Measurements from ENCODE around the gene GPI.

DNA sequence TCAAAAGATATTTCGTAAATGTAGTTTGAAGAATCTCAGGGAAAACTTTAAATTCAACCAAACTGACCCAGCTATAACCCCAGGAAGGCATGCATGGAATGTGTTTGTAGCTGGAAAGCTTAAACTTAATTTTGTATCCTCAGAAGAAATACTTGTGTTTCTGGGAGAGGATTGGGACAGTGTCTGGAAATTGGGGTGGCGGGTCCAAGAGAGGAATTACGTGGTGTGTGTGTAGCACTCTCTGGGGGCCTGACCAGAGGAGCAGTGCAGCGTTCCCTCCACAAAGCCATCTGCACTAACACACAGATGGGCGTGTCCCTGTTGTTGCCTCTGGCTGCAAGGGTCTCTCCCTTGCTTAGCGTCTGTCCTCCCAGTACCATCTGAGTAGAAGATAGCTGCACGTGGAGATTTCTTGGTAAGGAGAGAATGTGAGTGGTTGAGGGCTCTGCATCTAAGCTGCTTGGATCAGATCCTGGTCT lies 6.4 kb downstream of the GARRE1 start:
- PRO-cap = no peak

GRCh38 chr19:34364705-34365494 lies at the start of gene GPI:
Gene GPI, plus strand, starts transcription at chr19:34365196.
- PRO-cap = bidirectional peak, plus-strand start at chr19:34365196, minus-strand start at chr19:34365068

DNA sequence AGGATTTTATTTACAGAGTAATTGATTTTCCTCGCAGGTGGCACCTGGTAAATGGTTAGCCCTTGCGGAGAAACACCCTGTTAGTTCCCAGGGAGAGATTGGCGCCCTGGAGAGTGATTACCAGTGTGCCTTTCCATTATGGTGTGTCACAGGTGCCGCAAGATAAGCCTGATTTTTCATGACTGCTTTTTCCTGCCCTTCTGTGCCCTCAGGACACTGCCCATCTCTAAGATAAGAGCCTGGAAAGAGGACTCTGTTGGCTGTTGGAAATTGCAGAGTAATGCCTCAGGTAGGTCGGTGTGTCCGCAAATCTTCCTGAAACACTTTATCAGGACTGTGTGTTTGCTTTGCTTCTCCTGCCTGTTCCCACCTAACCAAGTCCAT lies 707 bp downstream of the ZNF181 start:
- PRO-cap = no peak

- PRO-cap = unidirectional peak, plus-strand start at chr19:34860176; bidirectional peak, plus-strand start at chr19:34860404, minus-strand start at chr19:34860386; unidirectional peak, minus-strand start at chr19:34860566; unidirectional peak, minus-strand start at chr19:34860654
Observed at GRCh38 chr19:34859817-34860848, 66.6 kb upstream of the ZNF30 start.

DNA sequence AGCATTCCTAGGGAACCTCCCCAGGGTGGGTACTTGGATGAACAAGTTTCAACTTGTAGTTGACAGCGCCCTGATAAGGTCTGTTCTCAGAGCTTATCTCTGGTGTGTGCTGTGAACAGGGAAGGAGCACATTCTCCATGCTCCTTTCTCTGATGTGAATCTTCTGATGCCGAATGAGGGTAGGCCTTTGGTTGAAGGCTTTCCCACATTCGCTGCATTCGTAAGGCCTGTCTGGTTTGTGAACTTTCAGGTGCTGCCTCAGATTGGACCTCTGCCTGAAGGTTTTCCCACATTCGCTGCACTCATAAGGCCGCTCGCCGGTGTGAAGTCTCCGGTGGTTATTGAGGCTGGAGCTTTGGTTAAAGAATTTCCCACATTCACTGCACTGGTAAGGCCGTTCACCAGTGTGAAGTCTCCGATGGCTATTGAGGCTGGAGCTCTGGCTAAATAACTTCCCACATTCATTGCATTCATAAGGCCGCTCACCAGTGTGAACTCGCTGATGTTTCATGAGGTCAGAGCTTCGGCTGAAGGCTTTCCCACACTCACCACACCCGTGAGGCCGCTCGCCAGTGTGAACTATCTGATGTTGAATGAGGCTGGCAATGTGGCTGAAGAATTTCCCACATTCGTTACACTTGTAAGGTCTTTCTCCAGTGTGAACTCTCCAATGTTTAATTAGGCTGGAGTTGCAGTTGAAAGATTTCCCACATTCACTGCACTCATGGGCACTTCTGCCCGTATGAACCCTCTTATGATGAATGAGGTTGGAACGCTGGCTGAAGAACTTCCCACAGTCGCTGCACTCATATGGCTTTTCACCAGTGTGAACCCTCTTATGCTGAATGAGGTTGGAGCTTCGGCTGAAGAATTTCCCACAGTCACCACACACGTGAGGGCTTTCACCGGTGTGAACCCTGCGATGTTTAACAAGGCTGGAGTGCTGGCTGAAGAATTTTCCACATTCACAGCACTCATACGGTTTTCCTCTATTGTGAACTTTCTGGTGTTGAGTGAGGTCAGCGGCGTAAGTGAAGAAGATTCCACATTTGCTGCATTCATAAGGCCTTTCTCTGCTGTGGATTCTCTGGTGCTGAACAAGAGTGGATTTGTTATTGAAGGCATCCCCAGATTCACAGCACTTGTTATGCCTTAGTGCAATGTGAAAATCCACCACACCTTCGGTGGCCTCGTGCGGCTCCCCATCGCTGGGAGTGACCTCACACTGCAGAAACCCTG lies 5.7 kb downstream of the ZNF792 start:
- PRO-cap = no peak

GRCh38 chr19:34994890-34995490 lies 5.1 kb upstream of the GRAMD1A start:
- PRO-cap = no peak

GRCh38 chr19:34999069-35000065 lies 756 bp upstream of the GRAMD1A start:
- PRO-cap = bidirectional peak, plus-strand start at chr19:34999501, minus-strand start at chr19:34999453; bidirectional peak, plus-strand start at chr19:34999925, minus-strand start at chr19:34999855

DNA sequence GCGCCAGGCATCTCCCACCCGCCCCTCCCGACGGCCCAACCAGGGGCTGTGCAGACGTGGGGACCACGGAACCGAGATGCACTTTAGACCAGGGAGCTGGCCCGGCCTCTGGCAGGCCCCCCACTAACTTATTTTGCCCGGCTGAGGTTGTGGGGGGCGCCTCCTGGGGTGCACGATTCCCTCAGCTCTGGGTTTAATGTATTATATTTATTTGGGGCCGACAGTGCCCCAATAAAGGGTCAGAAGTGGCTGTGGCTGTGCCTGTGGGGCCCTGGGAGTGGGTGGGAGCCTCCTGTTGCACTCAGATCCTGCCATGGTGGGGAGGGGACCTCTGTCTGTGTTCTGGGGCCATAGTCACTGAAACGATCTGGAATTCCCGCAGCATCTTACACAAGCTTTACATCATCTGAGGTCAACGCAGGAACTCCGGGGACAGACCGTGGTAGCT lies 4.0 kb upstream of the SCN1B start:
- PRO-cap = no peak

DNA sequence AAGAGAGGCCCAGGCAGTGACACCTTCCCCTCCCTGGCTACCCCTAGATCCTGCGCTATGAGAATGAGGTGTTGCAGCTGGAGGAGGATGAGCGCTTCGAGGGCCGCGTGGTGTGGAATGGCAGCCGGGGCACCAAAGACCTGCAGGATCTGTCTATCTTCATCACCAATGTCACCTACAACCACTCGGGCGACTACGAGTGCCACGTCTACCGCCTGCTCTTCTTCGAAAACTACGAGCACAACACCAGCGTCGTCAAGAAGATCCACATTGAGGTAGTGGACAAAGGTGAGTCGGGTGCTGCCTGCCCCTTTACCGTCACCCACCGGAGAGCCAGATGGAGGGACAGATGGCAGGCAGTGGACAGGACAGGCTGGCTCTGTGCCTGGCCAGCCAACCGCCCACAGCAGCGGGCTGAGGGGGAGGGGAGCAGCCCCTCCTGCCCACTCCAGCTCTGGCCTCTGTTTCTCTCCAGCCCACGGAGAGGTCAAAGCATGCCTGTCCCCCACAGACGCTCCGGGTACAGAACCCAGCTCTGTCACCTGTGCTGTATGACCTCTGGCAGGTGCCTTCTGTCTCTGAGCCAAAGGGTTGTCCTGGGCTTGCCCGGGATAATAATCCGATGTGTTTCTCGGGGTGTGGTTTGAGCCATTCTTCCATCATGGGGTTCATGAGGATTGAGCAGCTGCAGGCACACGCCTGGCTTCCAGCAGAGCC lies 3.3 kb downstream of the SCN1B start:
- PRO-cap = no peak

DNA sequence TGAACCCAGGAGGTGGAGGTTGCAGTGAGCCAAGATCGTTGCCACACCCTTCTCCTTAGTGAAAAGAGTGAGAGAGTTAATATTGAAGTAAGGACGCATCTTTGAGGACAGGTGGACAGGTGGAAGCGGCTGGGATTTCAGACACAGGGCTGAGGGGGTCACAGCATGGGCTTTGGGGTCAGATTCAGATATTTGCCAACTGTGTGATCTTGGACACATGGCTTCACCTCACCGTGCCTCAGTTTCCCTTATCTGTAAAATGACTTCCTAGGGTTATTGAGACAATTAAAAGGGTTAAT lies 22.1 kb downstream of the HPN start:
- PRO-cap = no peak

GRCh38 chr19:35066698-35067582 lies 25.4 kb downstream of the HPN start:
- PRO-cap = bidirectional peak, plus-strand start at chr19:35067027, minus-strand start at chr19:35066879; unidirectional peak, plus-strand start at chr19:35067321

- PRO-cap = no peak
Observed at GRCh38 chr19:35110869-35111424, 4.7 kb upstream of the FXYD3 start.

DNA sequence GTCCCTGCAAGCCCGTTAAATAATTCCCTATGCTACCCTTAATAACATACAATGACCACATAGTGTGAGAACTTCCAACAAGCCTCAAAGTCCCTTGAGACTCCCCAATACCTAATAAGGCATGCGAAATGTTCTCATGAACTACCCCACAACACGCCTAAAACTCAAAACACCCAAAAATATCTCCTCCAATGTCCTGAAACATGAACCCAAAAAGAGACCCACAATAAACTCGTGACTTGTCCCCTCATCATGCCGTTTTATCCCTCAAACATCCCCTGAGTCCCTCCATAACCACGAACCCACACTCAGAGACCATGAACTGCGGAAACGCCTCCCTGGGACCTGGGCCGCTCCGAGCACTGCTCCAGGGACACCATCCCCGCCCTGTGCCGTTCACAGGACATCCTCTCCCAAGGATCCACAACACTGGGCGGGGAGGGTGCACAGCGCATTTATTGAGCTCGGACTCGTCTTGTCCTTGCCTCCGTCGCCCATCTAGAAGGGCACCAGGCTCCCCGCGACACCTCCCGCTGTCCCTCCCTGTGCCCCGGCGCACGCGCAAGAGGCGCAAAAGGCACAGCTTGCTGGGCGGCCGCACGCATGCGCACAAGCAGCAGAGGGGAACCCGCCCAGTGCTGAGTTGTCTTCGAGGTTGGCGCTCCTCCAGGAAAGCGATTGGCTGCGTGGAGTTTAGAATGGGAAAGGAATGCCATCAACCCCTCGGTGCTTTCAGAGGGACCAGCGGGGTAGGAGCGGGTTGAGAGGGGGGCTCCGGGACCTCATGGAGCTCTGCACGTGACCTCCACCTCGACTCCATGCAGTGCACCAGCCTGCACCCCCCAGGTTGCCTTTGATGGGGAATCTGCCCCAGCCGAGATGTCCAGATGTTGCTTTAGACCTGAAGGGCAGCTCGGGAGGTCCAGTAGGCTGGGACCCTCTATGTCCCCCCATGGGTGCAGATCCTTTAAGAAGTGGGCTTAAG lies 8.7 kb downstream of the FXYD3 start:
- PRO-cap = no peak

GRCh38 chr19:35125248-35126475 lies 9.2 kb downstream of the LGI4 start:
- PRO-cap = no peak

DNA sequence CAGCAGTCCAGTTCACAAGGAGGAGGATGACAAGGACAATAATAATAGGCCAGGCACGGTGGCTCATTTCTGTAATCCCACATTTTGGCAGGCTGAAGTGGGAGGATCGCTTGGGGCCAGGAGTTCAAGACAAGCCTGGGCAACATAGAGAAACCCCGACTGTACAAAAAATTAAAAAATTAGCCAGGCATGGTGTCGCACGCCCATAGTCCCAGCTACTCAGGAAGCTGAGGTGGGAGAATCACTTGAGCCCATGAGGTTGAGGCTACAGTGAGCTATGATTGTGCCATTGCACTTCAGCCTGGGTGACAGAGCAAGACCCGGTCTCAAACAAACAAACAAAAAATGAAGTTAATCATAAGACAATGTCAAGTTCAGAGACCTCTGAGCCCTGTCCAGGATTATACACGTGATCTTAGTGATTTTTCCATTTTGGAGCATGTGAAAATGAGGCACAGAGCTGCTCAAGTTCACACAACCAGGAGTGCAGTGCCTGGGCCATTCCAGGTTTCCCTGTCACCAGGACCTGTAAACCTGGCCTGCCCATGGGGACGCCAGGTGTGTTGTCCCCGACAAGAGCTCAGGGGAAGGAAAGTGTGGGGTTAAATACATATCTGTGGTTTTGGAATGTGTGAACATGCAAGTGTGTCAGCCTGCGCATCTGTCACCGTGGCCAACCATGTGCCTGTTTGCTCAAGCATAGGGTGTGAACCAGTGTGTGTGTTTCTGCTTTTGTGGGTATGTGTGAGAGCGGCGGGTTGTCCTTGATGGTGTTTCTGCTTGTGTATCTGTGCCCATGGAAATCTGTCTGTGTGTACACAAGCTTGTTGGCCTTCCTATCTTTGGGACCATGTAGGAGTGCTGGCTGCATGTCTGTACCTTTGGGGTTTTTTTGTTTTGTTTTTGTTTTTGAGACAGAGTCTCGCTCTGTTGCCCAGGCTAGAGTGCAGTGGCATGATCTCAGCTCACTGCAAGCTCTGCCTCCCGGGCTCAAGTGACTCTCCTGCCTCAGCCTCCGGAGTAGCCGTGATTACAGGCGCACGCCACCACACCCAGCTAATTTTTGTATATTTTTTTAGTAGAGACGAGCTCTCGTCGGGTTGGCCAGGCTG lies 1.5 kb upstream of the FXYD1 start:
- PRO-cap = no peak

DNA sequence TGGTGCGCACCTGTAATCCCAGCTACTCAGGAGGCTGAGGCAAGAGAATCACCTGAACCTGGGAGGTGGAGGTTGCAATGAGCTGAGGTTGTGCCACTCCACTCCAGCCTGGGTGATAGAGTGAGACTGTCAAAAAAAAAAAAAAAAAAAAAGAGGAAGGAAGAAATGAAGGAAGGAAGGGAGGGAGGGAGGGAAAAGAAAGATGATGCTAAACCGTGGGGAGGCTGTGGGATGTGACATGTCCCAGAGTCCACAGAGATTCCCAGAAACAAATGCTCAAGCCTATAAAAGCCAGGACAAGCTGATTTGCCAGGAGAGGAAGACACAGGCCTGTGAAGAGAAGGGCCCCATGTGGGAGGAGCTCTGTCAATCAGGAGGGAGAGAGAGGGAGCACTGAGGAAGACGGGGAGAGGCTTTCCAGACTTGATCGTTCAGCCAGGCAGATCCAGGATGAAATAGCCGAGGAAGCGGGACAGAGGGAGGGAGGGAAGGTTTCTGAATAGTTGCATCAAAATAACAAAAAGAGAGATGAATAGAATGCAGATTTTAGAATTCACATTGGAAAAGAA lies 2.4 kb upstream of the FXYD5 start:
- PRO-cap = unidirectional peak, plus-strand start at position 420 of the sequence; bidirectional peak, plus-strand start outside the sequence, minus-strand start at position 458 of the sequence

DNA sequence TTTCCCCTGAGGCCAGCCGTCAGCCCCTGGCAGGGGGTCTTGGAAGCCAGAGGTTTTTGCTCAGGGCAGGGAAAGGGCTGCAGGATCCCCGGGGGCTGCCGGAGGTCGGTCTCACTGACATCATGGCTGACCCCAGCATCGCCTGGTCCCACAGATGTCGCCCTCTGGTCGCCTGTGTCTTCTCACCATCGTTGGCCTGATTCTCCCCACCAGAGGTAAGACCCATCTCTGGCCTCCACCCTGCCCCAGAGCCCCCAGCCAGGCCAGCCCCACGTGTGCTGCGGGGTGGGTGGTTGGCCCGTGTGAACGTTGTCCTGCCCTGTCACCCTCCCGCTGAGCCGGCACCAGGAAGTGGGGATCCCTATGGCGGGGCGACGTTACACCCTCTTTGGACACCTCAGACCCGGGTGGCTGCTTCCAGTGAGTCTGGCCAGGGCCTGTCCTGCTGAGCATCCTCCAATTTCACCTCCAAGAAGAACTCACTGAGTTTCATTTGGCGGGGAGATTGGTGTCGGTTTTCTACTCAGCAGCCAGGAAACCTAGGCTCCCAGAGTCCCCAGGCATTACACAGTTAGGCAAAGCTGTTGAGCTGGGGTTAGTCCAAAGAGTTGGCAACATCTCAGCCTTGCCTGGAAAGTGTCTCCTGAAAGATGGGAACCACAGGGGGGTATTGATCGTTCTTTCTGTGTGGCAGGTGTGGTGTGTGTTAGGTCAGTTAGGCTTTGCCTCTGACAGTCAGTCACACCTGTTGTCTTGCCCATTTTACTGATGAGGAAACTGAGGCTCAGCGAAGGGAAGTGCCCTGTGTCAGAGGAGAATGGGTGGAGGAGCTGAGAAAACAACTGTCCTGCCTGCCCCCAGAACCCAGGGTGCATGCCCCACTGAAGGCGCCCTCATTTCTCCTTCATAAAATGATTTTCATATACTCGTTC lies 1.1 kb downstream of the FXYD5 start:
- PRO-cap = no peak

DNA sequence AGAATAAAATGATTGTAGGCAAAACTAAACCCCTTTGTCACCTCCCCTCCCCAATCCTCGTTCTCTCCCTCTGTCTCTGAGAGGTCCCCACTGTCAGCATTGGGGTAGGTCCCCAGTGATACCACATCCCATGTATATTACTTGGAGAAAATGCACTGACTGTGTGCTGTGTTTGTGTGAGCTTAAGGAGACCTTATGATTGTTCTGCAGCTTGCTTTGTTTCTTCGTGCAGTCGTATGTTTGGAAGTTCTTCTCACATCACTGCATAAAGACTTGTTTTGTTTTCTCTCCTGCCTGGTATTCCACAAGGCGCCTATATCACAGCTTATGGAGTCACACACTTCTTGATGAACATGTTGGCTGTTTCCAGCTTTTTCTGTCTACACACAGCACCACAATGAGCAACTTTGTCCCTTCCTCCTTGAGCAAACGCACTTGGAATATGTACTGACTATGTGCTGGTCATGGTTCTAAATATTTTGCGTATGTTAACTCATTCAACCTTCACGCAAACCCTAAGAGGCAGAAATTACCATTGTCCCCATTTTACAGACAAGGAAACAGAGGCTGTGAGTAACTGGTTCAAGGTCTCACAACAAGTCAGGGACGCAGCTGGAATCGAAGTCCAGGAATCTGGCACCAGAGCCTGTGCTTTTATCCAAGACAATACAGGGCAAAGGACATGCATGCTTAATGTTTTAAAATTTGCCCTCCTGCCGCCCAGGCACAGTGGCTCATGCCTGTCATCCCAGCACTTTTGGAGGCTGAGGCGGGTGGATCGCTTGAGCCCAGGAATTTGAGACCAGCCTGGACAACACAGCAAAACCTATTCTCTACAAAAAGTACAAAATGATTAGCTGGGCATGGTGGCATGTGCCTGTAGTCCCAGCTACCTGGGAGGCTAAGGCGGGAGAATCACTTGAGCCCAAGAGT lies 4.9 kb downstream of the FXYD5 start:
- PRO-cap = no peak

- PRO-cap = no peak
Observed at GRCh38 chr19:35211555-35212571, 16.7 kb downstream of the FAM187B start.

DNA sequence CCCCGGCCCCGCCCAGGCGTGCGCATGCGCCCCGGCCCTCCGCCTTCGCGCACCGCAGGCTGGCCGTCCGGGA lies 766 bp upstream of the USF2 start:
- PRO-cap = no peak

All from H9 (cell line).